Metastatic Liver Carcinoma in the Adrenal Gland (tissue), 2 donors: ENCODE measurements around the genes HBM and HBA2.

DNA sequence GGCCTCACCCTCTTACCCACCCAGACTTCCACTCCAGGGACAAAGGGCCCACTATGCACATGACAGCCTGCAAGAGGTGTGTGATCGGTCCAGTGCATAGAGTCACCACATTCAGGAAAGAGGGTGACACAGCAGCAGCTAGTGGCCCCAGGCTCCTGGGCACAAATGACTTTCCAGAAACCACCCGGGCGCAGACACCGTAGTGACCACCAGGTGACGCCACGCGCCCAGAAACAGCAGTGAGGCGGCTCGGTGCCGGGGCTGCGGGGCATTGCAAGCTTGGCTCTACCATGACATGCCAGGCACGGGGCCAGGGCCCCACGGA, 6.8 kb downstream of the RHBDF1 start:
- PRO-cap, 2 experiments = no peak in any of the 2 experiments

DNA sequence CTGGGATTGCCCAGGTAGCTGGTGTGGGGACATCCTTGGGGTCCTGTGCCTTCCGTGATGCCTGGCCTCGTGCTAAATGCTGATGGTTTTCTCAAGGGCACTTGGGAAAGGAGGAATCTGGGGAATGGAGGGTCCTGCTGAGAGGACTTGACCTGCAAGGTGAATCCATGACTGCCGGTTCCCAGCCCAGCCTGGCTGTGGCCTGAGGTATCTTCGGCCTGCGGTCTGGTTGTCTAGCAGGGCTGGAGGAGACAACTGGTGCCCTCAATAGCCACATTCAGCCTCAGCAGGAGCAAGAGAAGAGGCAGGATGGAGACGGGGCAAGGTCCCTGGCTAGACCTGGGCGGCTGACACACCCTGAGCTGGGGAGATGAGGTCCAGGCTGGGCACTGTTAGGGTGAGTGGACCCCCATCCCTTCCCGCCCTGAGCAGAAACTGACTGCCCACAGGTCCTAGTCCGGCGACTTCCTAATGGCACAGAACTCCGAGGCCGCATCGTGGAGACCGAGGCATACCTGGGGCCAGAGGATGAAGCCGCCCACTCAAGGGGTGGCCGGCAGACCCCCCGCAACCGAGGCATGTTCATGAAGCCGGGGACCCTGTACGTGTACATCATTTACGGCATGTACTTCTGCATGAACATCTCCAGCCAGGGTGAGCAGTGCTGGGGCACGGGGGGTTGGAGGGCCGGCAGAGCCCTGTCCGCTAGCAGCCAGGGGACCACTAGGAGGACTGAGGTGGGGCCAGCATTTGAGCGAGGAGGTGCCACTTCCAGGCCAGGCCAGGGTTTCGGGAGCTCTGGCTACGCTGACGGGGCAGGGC, 4.8 kb downstream of the MPG start:
- PRO-cap, 2 experiments = no peak in any of the 2 experiments

DNA sequence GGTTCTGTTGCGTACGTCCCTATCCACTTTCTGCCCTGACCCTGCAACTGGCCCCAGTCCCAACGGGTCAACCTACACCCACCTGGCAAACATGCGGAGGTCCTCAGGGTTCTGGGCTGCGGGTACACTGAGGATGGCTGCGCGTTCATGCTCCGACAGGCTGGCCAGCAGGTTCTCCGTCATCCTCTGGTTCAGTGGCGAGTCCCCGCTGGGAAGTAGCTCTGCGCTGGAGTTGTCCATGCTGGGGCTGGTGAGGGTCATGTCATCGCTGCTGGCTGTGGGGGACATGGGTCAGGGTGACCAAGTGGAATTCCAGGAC, 10.6 kb downstream of the MPG start:
- PRO-cap, 2 experiments = no peak in any of the 2 experiments

- PRO-cap, 2 experiments = no peak in any of the 2 experiments
Observed at GRCh38 chr16:165795-166218, at the start of gene HBM. Gene HBM (plus strand): TSS chr16:165978.

DNA sequence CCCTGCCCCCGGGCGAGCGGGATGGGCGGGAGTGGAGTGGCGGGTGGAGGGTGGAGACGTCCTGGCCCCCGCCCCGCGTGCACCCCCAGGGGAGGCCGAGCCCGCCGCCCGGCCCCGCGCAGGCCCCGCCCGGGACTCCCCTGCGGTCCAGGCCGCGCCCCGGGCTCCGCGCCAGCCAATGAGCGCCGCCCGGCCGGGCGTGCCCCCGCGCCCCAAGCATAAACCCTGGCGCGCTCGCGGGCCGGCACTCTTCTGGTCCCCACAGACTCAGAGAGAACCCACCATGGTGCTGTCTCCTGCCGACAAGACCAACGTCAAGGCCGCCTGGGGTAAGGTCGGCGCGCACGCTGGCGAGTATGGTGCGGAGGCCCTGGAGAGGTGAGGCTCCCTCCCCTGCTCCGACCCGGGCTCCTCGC, at the start of gene HBA2:
HBA2 (plus strand) TSS at position 247 of the 416 bp plus-strand sequence.
- PRO-cap, 2 experiments = no peak in any of the 2 experiments

- PRO-cap, 2 experiments = no peak in any of the 2 experiments
Observed at GRCh38 chr16:185942-186307, 5.7 kb downstream of the HBQ1 start.

DNA sequence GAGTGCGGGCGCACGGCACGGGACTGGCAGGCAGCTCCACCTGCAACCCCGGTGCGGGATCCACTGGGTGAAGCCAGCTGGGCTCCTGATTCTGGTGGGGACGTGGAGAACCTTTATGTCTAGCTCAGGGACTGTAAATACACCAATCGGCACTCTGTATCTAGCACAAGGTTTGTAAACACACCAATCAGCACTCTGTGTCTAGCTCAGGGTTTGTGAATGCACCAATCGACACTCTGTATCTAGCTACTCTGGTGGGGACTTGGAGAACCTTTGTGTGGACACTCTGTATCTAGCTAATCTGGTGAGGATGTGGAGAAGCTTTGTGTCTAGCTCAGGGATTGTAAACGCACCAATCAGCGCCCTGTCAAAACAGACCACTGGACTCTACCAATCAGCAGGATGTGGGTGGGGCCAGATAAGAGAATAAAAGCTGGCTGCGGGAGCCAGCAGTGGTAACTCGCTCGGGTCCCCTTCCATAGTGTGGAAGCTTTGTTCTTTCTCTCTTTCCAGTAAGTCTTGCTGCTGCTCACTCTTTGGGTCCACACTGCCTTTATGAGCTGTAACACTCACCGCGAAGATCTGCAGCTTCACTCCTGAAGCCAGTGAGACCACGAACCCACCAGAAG, 10.8 kb downstream of the AXIN1 start:
- PRO-cap, 2 experiments = no peak in any of the 2 experiments

GRCh38 chr16:371567-372389, 1.4 kb upstream of the MRPL28 start:
- PRO-cap, 2 experiments = no peak in any of the 2 experiments

GRCh38 chr16:410118-411083, 8.7 kb downstream of the DECR2 start:
- PRO-cap, 2 experiments = no peak in any of the 2 experiments

DNA sequence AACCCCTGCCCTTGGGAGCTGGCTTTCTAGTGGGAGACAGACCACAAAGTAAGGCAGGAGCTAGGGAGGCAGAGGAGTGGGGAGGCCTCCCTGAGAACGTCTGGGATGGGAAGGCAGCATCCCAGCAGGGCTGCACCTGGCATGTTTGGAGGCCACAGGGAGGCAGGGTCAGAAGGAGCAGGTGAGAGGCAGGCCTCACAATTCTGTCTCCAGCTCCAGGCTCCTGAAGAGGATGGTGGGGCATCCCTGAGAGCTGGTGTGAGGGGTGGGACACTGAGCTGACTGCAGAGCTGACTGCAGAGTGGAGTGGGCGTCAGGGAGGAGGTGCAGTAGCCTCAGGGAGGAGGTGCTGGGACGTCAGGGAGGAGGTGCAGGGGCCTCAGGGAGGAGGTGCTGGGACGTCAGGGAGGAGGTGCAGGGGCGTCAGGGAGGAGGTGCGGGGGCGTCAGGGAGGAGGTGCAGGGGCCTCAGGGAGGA, 41.7 kb downstream of the RAB11FIP3 start:
- PRO-cap, 2 experiments = no peak in any of the 2 experiments

DNA sequence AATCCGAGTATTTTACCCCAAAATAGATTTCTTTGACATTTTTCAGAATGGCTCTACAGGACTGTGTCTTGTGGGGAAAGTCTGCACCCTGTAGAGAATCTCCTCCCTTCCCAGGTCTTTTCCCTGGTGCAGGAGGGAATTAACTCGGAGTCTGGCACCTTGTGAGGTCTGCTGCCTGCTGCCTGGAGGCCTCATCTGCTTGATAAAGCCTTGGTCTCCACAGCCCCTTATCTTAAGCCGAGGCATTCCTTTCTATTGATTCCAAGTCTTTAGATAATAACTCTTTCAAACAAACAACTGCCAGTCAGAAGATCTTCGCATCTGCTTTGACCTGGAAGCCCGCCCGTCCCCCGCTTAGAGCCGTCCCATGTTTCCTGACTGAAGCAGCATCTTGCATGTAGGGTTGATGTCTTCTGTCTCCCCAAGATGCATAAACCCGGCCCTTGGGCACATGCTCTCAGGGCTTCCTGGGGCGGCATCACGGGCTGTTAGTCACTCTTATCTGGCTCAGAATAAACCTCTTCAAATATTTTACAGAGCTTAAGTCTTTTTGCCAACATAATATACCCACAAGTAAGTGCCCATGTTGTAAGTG, 43.9 kb upstream of the CAPN15 start:
- PRO-cap, 2 experiments = no peak in any of the 2 experiments

GRCh38 chr16:510320-510798, 17.2 kb upstream of the CAPN15 start:
- PRO-cap, 2 experiments = no peak in any of the 2 experiments

DNA sequence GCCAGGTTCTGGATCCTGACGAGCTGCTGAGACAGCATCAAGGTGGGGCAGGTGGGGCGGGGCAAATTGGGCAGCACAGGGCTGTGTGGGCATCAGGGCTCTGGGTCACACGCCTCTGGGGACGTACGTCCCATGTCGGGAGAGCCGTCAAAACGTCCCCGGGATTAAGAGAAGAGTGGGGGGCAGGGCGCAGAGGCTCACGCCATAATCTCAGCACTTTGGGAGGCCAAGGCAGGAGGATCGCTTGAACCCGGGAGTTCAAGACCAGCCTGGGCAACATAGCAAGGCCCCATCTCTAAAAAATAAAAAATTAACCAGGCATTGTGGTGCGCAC, 4.9 kb upstream of the CAPN15 start:
- PRO-cap, 2 experiments = no peak in any of the 2 experiments

- PRO-cap, 2 experiments = no peak in any of the 2 experiments
Observed at GRCh38 chr16:526315-527003, 1.1 kb upstream of the CAPN15 start.

GRCh38 chr16:528084-528677, 669 bp downstream of the CAPN15 start:
- PRO-cap, 2 experiments = no peak in any of the 2 experiments

DNA sequence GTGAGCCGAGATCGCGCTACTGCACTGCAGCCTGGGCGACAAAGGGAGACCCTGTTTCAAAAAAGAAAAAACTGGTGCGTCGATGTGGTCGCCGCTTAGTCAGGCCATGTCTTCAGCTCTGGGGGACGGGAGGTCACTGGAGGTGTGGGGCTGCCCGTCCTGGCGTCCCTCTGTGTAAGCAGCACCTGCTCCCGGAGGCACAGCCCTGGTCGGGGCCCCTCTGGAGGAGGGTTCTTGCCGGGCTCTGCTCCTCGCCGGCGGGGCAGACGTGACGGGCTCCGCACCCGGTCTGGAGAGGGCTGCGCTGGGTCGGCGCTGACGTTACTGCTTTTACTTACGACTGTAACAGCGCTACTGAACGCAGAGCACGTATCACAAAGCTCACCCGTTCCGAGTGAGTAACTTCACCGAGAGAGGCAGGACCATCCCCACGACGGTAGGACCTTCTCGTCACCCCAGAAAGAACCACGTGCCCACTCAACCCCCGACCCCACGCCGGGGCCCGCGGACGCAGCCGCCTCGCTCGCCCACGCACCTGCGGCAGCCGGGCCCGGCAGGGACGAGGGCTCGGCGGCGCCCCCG, 1.3 kb upstream of the RAB40C start:
- PRO-cap, 2 experiments = no peak in any of the 2 experiments

DNA sequence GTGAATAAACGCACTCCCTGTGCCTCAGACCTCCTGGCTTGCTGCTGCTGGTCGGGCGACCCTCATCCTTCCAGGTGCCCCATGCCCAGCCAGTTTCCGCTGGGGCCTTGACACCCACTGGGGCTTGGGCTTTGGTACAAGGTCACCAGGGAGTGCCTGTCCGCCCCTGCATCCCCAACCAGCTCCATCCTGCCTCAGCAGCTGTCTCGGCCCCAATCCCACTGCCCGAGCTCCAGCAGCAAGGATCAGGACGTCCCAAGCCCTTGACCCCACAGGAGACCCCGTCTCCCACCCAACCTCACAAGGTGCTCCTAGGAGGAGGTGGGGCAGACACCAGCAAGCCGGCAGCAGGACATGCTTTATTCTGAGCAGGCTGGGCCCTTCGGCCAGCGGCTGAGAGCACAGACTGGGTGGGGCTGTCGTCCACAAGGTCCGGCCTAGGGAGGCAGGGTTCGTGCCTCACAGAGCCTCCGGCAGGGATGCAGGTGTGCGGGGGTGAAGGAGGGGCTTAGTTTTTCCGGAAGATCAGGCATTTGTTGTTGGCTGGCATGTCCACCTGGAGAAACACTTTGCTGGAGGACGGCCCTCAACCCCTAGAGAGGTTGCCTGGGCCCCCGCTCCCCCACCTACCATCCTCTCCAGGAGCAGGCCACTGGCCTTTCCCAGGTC, 1.9 kb downstream of the METTL26 start:
- PRO-cap, 2 experiments = no peak in any of the 2 experiments

DNA sequence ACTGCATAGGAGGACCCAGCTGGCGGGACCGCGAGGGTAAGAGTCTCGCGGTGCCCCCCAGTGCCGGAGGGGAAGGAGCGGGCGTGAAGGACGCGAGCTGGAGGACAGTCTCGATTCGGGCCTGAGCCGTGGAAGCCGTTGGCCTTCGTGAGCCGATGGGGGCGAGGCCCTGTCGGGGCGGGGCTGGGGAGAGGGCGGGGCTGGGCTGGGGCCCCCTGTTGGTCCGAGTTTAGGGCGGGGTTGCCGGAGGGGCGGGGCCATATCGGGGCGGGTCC, 742 bp upstream of the METTL26 start:
- PRO-cap, 2 experiments = peak in 2 of 2 experiments; most common minus-strand start position 106 of the sequence (in 2)

- PRO-cap, 2 experiments = peak in 1 of 2 experiments; most common minus-strand start chr16:642650 (in 1)
Observed at GRCh38 chr16:642530-643071, 973 bp downstream of the MCRIP2 start.

- PRO-cap, 2 experiments = no peak in any of the 2 experiments
Observed at GRCh38 chr16:739886-740520, 794 bp downstream of the CIAO3 start.